Stomach (tissue), 7 donors: ENCODE data around the gene PDHA2.

GRCh38 chr4:95546753-95547518, 1.8 kb downstream of the UNC5C start:
- PRO-cap, result no peak
- RAMPAGE, long total RNA, 5 experiments, result no peak in any of the 5 experiments
- RRBS, result no CpG with 5 or more reads among the region's 19 CpGs

GRCh38 chr4:95839914-95840259, at the start of gene PDHA2:
Gene PDHA2, plus strand, starts transcription at chr4:95840093.
- PRO-cap, result no peak
- RAMPAGE, long total RNA, 5 experiments, result no peak in any of the 5 experiments
- RRBS, result no CpG with 5 or more reads among the region's 22 CpGs

DNA sequence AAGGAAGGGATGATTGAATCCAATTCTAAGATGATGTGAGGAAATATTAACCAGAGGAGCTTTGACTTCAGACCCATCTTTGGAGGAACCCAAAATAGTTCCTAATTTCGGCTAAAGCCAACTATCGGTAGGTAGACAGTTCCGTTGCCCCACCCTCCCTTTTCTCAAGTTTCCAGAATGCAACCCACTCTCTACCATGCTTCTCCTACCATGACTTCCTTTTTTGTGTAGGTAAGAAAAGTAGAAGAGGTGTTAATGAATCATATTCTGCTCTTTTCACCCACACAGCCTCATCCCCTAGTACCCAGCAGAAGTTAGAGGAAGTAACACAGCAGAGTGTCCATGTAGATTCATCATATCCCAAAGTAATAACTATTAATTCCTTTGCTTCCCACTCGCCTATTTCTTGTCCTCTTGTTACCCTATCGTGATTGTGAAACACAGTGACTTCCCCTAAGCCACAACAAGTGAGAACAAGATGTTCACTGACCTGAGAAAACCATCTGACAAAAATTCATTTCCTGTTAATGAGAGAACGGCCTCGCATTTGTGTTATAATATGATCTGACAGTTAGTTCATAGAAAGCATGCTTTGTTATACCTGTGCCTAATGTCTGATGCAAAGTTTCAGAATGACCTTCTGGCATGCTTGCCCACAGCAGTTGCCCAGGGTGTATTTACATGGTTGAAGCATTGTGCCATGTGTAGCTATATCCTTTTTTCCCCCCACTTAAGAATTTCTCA, 185.4 kb downstream of the RAP1GDS1 start:
- PRO-cap, result no peak
- RAMPAGE, long total RNA, 5 experiments, result no peak in any of the 5 experiments
- RRBS, result no CpG with 5 or more reads among the region's 7 CpGs

- PRO-cap, result no peak
- RAMPAGE, long total RNA, 5 experiments, result no peak in any of the 5 experiments
- RRBS, result no CpG with 5 or more reads among the region's 5 CpGs
Observed at GRCh38 chr4:98565796-98566241, 92.6 kb downstream of the TSPAN5 start.

- PRO-cap, result no peak
- RAMPAGE, long total RNA, 5 experiments, result no peak in any of the 5 experiments
- RRBS, result 73% methylated on average over 1 of the region's 5 CpGs
Observed at GRCh38 chr4:98603944-98604313, 54.5 kb downstream of the TSPAN5 start.

- PRO-cap, result no peak
- RAMPAGE, long total RNA, 5 experiments, result no peak in any of the 5 experiments
- RRBS, result no CpG with 5 or more reads among the region's 2 CpGs
Observed at GRCh38 chr4:98639398-98639931, 18.9 kb downstream of the TSPAN5 start.

GRCh38 chr4:98663141-98664201, 5.1 kb upstream of the TSPAN5 start:
- PRO-cap, result unidirectional peak, minus-strand start at chr4:98663406
- RAMPAGE, long total RNA, 5 experiments, result no peak in any of the 5 experiments
- RRBS, result no CpG with 5 or more reads among the region's 10 CpGs

DNA sequence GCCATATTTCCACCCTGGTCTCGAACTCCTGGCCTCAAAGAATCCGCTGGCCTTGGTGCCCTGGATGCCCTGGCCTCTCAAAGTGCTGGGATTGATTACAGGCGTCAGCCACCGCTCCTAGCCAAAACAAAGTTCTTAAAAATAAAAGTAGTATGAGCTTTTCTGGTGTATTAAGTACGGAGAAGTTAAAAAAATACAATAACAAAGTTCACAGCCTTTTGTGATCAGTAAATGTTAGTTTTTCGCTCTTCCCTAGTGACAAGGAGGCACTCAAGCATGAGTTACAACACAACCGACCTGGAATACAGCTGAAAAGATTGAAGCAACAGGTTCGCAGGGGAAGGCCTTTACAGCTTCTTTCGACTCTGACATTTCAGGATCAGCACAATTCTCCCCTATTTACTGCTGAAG, 972 bp upstream of the METAP1 start:
- PRO-cap, result no peak
- RAMPAGE, long total RNA, 5 experiments, result no peak in any of the 5 experiments
- RRBS, result no CpG with 5 or more reads among the region's 9 CpGs

DNA sequence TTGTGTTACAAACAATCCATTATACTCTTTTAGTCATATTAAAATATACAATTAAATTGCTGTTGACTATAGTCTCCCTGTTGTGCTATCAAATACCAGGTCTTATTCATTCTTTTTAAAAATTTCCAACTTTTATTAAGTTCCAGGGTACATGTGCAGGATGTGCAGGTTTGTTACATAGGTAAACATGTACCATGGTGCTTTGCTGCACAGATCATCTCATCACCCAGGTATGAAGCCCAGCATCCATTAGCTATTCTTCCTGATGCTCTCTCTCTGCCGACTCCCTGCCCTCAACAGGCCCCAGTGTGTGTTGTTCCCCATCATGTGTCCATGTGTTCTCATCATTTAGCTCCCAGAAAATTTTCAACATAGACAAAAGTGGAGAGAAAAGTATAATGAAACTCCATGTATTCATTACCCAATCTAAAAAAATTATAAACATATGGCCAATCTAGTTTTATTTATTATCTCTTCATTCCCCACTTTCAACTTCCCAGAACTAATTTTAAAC, 20.4 kb downstream of the ADH4 start:
- PRO-cap, result no peak
- RAMPAGE, long total RNA, 5 experiments, result no peak in any of the 5 experiments
- RRBS, result no CpG with 5 or more reads among the region's 1 CpG

DNA sequence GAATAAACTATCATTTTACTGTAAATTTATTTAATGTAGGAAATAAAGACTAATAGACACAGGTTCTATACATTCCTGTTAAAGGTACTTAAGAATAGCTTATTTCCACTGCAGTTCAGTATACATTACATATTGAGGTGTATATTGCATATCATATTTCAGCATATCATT, 276 bp downstream of the ADH1B start:
- PRO-cap, result no peak
- RAMPAGE, long total RNA, 5 experiments, result no peak in any of the 5 experiments

GRCh38 chr4:99349242-99350262, 3.0 kb downstream of the ADH1C start:
- PRO-cap, result no peak
- RAMPAGE, long total RNA, 5 experiments, result start-site peak on the minus strand in 1 of 5 experiments, at chr4:99349514-99350031 at its widest, 6 reads per replicate
- RRBS, result no CpG with 5 or more reads among the region's 1 CpG

- PRO-cap, result no peak
- RAMPAGE, long total RNA, 5 experiments, result no peak in any of the 5 experiments
Observed at GRCh38 chr4:99574002-99574411, 617 bp upstream of the MTTP start.

GRCh38 chr4:99648263-99648779, 9.3 kb downstream of the C4orf54 start:
- PRO-cap, result no peak
- RAMPAGE, long total RNA, 5 experiments, result no peak in any of the 5 experiments
- RRBS, result no CpG with 5 or more reads among the region's 1 CpG

DNA sequence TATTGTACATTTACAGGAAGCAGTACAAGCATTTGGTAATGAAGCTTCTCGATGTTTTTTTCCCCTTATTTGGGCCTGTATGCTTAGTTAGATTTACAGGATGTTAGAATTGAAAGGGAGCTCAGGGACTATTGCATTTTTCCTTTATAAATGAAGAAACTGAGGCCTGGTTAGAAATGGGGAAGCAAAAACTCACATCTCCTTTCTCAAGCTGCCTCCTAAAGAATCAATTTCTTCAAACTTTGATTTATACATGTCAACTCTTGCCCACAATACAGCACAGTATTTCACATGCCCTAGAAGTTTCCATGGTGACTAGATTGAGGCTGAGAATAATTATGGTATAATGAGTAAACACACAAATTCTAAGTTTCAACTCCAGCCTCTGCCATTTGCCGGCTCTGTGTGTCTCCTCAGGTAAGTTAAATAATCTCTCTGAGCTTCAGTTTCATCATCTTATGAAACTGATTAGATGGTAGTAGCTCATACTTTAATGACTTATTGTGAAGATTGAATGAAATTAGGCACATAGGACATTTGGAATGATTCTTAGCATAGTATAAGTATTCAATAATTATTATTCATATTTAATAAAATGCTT, 29.4 kb downstream of the DAPP1 start:
- PRO-cap, result no peak
- RAMPAGE, long total RNA, 5 experiments, result no peak in any of the 5 experiments
- RRBS, result no CpG with 5 or more reads among the region's 2 CpGs

DNA sequence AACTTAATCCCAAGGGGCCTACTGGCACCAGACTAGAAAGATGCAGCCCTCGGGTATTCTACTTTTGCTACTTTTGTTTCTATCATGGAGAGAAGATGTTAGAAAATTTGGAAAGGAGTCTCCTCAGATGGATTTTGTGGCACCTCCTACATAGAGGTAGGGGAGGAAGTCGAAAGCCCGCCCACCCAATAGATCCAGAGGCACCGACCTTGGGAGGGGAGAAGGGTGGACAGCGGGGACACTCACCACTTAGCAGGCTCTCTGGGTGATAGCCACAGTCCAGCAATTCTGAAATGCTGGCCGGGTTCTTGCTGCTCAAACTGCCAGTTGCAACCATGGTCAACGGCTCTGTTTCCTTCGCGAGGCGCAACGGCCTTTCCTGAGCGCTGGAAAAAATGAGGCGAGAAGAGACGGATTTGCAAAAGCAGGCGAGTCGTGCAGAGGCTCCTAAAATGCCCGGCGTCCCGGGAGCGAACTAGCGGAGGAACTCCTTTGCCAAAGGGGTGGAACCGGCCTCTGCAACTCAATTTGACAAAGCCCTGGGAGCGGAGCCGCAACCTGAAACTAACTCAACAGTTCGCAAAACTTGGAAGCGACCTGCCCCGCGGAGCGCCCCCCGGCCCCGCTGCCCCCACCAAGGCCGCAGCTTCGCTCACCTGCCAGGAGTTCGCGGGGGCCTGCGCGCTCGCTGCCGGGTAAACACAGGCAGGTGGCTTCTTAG, 461 bp downstream of the DDIT4L start:
- PRO-cap, result no peak
- RAMPAGE, long total RNA, 5 experiments, result no peak in any of the 5 experiments
- RRBS, result 3% methylated on average over 15 of the region's 39 CpGs

DNA sequence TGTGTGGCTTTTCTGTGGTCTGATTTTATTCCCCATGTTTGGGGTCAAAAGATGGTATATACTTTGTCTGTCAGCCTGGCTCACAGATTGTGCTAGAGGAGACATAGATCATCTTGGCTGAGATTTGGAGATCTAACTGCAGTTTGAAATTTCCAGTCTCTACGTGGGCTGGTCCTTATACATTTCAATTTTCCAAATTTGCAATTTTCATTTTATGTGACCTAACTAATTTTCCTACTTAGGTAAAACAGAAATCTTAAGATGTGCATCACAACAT, 152.5 kb upstream of the DDIT4L start:
- PRO-cap, result no peak
- RAMPAGE, long total RNA, 5 experiments, result no peak in any of the 5 experiments
- RRBS, result no CpG with 5 or more reads among the region's 1 CpG

- PRO-cap, result no peak
- RAMPAGE, long total RNA, 5 experiments, result no peak in any of the 5 experiments
- RRBS, result no CpG with 5 or more reads among the region's 8 CpGs
Observed at GRCh38 chr4:100516128-100516634, 1.6 kb downstream of the EMCN start.

DNA sequence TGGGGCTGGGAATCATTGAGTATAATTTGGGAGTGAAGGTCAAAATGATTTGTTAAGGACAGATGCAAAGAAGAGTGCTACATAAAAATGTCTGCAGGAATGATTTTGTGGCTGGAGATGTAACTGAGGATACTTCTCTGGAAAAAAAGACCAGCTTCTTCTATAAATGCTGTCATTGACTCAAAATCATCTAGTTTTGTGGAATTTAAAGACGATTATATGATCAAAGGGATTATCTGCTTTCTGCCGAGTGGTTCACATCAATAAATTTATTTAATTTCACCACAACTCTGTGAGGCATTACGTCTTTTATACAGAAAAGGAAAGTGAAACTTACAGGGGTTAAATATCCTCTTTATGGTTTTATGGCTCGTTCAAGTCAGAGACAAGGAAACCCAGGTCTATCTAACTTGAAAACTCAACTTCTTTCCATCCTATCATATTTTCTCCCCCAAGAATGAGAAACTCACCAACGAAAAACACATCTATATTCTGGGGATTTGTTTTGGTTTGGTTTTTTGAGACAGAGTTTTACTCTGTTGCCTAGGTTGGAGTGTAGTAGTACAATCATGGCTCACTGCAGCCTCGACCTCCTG, 377.7 kb upstream of the EMCN start:
- PRO-cap, result no peak
- RAMPAGE, long total RNA, 5 experiments, result no peak in any of the 5 experiments
- RRBS, result no CpG with 5 or more reads among the region's 6 CpGs

DNA sequence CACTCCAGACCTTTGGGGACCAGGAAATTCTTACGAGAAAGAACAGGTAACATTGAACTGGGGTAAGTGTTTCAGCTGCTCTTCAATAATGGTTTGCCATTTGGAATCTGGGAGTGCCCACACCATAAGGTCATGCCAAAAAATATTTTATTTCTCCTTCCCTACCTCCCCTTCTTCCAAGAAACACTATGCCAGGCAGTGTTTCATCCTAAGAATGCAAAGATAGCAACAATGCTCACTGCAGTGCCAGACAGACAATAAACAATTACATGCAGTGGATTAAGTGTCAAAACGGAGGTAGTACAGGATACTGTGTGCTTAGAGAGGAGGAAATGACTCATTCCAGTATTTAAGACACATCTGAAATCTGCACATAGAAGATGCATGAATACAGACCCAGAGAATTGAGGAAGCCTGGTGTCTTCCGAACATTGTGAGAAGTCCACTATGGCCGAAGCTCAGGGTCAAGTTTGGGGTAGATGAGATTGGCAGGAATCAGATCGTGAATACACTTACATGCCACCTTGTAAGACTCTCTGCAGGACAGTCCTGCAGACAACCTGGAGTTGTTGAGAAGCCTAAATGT, 326.4 kb downstream of the PPP3CA start:
- PRO-cap, result bidirectional peak, plus-strand start at position 377 of the sequence, minus-strand start at position 256 of the sequence
- RAMPAGE, long total RNA, 5 experiments, result no peak in any of the 5 experiments
- RRBS, result no CpG with 5 or more reads among the region's 5 CpGs

DNA sequence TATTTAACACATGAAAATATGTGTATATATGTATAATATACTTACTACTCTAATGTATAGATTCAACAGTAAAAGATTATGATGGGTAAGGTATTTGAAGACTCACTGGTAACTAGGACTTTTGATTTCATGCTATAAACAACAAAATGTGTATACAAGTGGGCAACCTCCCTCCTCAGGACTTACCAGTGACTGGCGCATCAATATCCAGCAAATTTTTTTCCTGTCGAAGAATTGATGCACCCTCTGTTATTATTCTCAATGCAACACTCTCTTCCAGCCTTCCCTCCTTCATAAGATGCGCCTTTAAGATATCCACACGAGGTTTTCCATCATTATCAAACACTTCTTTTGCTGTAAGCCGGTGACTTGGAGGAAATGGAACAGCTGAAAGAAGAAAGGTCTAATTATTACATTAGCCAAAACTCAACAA, 151.6 kb downstream of the PPP3CA start:
- PRO-cap, result no peak
- RAMPAGE, long total RNA, 5 experiments, result start-site peak on the minus strand in 3 of 5 experiments, centred at positions 225 to 352 of the sequence, 8 to 28 reads per replicate
- RRBS, result no CpG with 5 or more reads among the region's 5 CpGs